H7 (cell line): ENCODE measurements around the genes CFAP90, CCT5 and CTNND2.

- RAMPAGE, long total RNA = no peak
Measured at GRCh38 chr5:7850651-7851400, at the start of gene CFAP90. CFAP90 (minus strand) TSS chr5:7851133.

DNA sequence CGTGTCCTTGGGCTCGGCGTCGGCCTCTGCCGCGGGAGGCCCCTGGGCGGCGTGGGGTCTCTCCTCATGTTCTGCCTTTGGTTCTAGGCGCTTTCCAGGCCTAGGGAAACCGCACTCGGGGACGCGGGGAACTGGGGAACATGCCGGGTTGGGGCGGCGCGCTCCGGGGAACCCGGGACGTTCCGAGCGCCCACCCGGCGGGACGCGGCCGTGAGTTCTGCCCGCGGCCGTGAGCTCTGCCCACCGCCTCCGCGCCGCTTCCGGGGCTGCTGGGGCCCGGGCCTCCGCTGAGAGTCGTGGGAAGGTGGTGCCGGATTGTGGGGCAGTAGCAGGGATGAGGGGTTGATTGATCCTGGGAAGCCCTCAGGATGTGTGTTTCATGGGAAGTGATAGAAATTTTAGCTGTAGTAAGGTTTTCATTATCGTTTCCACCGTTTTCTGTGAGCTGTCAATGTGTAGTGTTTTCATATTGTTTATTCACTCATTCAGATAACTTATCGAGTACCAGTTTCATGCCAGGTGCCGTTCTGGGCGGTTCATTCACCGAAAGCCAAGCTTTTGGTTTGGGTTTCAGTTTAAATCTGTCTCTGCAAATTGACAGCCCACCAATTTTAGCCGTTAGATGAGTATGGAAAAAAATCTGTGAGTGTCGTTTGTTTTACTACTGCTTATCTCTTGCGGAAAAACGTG lies 612 bp downstream of the MTRR start:
- RAMPAGE, long total RNA = no peak

DNA sequence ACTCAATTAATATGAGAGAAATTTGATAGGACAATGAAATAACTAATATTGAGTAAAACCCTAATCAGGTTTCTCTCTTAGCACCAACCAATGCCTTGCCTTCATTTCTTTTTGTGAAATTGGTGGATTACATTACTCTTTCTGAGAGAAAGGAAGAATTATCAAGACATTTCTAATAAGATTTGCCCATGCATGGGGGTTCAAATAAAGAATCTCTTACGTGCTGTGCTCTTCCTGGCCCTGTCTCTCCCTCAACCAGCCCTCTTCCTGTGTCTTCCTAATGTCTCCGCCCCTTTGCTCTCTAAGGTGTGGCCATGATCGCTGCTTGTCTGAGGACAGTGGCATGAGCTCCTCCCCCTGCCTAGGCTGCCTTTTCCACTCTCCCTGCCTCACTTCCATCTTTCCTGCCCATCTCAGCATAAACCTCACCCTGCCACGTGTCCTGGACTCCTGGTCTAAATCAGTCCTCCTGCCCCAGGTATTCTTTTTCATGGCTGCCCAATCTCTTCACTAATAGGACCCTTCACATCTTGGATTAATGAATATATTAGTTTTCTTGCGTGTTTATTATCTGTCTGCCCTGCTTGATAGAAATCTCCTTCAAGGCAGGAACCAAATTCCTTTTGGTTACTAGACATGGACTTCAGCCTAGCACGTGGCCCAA lies 122.2 kb downstream of the MTRR start:
- RAMPAGE, long total RNA = no peak

GRCh38 chr5:8014065-8014680 lies 145.2 kb downstream of the MTRR start:
- RAMPAGE, long total RNA = no peak

DNA sequence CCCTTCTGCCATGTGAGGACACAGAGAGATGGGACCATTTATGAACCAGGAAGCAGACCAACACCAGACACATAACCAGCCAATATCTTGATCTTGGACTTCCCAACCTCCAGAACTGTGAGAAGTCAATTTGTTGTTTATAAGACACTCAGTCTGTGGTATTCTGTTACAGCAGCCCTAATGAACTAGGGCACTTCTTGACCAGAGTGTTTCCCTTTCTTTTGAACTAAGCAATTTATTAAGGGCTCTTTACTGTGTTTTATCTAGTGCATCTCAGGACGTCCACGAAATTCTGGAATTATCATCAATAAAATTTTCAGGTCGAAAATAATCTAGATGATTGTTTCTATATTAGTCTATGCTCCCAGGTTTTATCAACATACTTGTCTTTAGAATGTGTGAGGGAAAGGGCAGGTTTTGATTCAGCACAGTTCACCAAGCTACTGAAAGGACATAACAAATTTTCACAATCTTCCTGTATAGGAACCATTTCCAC lies 761.7 kb downstream of the SEMA5A start:
- RAMPAGE, long total RNA = no peak

DNA sequence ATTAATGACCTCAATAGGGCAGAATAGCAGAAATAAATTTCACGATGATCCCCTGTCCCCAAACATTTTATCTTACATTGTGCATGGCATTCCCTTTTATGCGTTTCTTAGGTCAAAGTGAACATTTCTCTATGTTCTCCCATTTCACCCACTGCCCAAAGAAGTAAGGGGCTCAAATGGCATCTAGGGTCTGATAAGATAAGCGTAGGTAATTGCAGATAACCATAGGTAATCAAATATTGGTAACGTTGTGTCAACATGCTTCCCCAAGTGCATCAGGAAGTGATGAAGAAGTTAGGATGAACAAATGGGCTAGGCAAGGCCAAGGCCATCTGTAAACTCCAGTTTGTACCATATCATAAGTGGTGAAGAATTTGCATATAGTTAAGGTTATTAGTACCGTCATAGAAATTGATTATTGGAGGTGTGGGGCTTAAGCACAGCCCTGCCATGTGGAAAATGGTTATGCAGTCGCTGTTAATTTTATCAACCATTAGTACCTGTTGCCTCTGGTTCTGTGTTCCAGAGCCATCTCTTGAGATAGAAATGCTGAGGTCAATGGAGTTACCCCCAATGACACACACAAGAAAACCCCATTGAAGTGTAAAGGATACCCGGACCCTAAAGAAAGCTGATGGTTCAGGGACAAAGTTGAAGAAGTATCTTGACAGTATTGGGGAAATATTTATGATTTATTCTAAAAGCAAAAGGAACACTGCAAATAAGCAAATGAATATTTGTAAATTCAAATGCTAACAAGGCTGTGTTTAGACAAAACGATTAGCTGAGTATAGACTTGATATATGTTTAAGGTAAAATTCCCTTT lies 507.8 kb downstream of the SEMA5A start:
- RAMPAGE, long total RNA = no peak

DNA sequence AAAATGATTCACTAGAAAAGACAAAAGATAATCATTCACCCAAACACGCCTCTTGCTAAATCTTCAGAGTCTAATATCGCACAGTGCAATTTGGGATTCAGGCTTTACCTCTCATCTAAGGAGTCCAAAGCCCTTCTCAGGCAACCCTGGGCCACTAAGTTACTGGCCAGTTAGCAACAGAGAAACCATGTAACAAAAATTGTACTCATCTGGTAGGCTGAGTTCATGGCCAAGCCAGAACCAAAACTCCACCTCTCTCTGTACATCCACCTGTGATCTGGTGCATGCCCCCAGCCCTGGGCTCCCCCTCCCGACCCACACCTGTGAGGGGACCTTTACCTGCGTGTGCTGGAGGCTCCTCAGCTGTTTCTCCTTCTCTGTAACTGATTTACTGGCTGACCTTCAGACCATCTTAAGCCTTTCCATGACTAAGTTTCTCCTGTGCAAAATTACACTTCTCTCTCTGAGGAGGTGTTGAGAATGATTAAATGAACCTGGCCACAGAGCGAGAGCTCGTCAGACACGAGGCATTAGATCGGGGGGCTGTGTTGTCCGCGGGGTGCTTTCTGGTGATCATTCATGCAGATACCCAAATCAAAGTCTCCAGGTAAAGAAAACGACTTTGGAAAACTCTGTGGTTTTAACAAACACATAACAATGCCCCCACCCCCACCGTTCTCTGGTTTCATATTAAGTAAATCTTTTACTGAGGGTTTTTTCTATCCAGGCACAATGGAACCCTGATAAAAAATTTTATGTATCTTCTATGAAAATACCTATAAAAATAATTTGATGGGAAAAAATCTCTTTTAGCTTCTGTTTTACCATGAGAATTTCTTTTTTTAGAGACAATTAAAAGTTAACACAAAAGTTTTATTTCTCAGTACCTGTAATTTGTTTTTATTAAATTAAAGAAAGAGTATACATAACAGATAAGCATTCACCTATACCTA lies 136.4 kb downstream of the SEMA5A start:
- RAMPAGE, long total RNA = no peak

DNA sequence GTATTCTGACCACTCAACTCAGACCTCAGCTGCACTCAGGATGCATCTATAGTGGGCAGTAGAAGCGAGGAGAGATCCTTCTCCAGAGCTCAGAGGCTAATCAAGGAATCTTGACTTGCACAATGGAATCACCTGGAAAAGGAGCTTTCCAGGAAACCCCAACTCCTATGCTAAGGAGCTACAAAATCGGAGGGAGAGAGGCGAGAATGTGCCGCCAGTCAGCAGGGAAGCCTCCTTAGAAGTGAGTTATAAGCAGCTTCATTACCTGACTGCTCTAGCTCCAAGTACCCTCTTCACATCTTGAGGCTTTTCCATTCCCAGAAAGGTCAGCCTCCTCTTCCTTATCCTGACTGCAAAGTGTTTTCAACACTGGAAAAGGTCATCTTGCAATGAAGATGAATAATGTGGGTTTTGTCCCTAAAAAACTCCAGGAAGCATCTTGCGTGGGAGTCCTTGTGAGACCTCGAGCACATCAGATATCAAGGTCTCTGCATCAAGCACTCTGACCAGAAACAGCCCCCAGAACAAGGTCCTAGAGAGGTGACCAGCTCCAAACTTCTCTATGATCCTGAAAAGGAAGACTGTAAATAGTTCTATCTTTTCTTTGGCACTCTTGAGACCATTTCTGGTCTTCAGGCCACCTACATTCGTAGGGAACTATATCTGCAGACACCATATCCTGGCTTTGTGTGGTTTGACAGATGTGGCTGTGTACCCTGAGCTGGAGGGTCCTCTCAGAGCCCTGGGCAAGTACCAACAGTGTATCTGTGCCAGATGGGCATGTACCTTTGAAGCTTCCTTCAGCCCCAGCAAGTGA lies 15.0 kb downstream of the SEMA5A start:
- RAMPAGE, long total RNA = no peak

DNA sequence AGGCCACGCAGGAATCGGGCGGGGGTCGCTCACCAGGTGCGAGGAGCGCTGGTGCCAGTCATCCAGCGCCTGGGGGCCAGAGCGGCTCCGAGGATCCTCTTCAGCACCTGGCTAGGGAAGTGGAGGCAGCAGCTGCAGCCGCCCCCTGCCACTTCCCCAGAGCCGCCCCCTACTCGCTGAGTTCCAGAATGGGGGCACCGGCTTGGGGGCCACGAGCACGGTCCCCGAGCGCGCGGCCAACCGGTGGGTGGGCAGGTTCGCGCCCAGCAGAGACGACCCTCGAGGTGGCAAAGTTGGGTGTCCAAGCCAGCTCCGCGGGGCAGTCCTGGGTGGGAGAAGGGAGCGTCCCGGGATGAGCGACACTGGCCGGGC lies 338 bp downstream of the SEMA5A start:
- RAMPAGE, long total RNA = no peak

DNA sequence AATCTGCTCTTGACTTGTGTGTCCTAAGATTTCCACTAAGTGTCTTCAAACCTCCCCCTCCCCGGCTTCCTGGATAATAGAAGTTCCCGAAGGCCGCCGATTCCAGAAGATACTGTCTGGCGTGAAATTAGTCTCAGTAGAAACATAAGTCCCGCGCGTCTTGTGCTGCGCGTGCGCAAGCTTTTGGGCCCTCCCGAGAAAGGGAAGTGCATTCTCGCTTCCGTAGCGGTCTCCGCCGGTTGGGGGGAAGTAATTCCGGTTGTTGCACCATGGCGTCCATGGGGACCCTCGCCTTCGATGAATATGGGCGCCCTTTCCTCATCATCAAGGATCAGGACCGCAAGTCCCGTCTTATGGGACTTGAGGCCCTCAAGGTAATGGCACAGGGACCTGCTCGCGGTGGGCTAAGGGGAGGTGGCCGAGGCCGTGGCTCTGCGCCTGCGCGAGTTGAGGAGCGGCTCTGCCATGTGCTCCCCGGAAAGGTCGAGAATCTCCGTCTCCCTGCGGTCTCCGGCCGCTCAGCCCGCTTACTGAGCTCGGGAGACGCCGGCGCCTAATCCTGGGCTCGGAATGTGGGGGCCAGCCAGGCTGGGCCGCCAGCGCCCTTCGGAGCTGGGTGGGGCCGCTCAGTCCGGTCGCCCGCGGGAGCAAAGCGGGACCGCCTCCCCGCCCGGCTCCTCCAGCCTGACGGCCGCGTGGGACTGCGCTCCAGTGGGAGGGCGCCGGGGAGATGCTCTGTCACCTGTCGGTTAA lies at the start of gene CCT5:
TSS of gene CCT5 (plus strand) at position 209 of the 753 bp plus-strand sequence.
- RAMPAGE, long total RNA = start-site peak on the plus strand centred at position 198 of the sequence, 136 bp wide, 6,717 reads

GRCh38 chr5:10412484-10413138 lies 29.1 kb upstream of the ROPN1L start:
- RAMPAGE, long total RNA = no peak

DNA sequence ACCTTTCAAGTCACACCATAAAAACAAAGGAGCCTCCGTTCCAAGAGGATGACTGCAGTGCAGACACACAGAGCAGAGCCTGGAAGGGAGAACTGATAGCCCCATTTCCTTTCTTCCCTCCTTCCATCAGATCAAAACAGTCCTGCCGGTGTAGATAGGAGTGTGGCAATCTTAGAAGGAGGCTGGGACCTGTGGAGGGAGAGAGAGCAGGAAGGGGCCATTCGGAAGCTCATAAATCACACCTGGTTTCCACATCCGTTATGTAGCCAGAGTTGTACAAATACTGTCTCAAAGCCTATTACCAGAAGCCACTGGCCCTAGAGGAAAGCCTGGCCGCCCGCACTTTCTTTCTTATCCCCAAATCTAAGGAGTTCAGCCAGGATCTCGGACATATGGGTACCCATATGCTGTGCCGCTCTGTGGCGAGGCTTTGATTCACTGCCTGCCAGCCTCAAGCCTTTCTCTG lies 26.9 kb downstream of the DAP start:
- RAMPAGE, long total RNA = no peak

DNA sequence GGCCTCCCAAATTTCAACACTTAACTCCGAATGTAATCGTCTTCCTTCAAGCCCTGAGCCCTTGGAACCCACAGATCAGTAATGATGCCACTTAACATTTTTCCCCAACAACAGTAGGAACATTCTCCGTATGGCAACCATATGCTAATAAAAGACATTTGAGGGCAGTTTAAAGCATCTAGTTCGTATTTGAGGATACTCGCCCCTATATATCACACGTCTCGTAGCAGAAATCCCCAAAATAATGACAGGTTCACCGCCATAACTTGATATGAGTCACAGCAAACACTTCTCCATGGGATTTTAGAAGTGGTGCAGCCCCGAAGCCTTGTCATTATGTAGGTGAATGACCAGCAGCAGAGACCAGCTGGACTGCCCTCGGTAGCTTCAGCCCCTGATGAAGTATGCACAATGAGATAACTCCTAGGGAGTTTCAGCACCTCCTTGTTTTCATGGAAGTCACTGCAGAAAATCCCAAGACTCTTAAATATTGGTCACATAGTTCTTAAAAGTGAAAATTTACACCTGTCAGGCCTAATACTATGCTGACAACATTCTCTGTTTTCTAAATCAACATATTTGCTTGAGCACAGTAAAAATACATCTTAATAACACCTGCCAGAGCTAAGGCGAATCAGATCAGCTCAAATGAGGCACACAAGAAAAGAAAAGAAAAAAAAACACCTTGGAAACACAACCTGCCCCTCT lies 2.0 kb downstream of the CTNND2 start:
- RAMPAGE, long total RNA = no peak

- RAMPAGE, long total RNA = no peak
Measured at GRCh38 chr5:11904134-11904742, at the start of gene CTNND2. CTNND2 (minus strand) TSS chr5:11904446.

GRCh38 chr5:12524856-12525237 lies 620.6 kb upstream of the CTNND2 start:
- RAMPAGE, long total RNA = no peak

DNA sequence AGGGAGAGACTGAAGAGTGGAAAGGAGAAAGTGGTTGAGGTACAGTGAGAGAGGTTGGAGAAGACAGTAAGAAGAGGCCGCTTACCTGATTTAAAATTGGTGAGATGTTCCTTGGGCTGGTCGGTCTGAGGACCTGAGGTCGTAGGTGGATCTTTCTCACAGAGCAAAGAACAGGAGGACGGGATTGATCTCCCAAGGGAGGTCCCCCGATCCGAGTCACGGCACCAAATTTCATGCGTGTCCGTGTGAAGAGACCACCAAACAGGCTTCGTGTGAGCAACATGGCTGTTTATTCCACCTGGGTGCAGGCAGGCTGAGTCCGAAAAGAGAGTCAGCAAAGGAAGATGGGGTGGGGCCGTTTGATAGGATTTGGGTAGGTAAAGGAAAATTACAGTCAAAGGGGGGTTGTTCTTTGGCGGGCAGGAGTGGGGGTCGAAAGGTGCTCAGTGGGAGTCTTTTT lies 763.4 kb upstream of the CTNND2 start:
- RAMPAGE, long total RNA = no peak

DNA sequence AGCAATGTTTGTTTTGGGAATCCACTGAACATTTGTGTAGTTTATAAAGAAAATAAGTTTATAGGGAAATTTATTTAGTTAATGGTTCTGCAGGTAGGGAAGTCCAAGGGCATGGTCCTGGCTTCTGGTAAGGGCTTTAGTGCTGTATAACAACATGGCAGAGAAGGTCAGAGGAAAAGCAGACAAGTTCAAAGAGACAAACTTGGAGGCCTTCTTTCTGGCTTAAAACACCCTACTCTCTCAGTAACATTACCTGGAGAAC lies 590.1 kb downstream of the DNAH5 start:
- RAMPAGE, long total RNA = no peak

GRCh38 chr5:14145697-14146483 lies 2.7 kb downstream of the TRIO start:
- RAMPAGE, long total RNA = no peak

DNA sequence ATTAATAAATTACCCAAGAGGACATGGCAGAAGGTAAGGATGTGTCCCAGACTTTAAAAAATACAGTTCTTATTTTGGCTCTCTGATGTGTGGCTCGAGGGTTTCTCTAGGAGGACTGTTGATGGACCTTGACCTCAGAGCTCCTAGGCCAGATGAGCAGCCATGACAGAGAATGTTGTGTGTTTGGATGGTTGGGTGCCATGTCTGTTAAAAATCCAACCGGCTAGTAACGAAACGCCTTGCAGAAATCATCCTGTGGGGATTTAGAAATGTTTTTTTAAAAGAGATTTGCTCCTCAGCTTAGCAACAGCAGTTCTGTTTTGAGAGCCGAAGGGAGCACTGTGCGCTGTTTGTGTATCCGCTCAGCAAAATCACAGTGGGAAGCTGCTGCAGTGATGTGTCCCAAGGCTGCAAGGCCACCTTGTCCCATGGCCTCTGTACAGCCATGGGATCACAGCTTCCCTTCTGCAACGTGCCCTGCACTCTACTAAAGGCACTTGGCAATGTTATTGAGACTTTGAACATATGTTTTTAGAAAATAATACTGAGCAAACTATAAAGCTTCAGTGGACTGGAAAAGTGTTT lies 40.9 kb downstream of the TRIO start:
- RAMPAGE, long total RNA = no peak

DNA sequence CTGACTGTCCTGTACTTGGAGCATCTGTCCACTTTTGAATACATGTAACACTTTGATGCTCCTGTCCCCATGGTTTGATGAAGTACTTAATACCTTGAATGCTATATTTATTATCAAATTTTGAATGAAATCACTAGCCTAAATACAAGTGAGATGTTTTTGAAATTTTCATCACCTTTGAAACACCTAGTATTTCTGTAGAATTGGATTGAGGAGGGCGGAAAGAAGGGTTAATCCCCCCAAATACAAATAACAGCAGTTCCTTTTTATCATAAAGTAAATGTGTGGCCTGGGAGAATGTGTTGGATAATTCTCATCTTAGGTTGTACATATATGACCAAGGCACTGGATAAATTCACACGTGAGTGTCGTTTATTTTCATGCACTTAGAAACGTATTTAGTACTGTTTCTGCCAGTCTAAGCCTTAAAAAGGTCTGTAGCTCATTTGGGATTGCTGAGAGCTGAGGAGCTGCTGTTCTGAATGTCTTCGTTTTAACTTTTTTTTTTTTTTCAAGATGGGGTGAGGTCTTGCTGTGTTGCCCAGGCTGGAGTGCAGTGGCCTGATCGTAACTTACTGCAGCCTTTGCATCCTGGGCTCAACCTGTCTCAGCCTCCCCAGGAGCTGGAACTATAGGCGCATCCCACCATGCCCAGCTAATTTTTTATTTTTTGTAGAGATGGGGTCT lies 46.2 kb downstream of the TRIO start:
- RAMPAGE, long total RNA = no peak